ENCODE data around the gene ZDHHC1.

GRCh38 chr16:66617807-66618200, 13.3 kb downstream of the CMTM3 start:
- PRO-cap: no peak
- RAMPAGE, long total RNA, 3 experiments: no peak in any of the 3 experiments

- PRO-cap: no peak
- RAMPAGE, long total RNA, 3 experiments: no peak in any of the 3 experiments
Observed at GRCh38 chr16:66618484-66619102, 14.1 kb downstream of the CMTM3 start.

GRCh38 chr16:66898100-66898732, 17.9 kb downstream of the PDP2 start:
- PRO-cap: unidirectional peak, plus-strand start at chr16:66898432
- RAMPAGE, long total RNA, 3 experiments: no peak in any of the 3 experiments

DNA sequence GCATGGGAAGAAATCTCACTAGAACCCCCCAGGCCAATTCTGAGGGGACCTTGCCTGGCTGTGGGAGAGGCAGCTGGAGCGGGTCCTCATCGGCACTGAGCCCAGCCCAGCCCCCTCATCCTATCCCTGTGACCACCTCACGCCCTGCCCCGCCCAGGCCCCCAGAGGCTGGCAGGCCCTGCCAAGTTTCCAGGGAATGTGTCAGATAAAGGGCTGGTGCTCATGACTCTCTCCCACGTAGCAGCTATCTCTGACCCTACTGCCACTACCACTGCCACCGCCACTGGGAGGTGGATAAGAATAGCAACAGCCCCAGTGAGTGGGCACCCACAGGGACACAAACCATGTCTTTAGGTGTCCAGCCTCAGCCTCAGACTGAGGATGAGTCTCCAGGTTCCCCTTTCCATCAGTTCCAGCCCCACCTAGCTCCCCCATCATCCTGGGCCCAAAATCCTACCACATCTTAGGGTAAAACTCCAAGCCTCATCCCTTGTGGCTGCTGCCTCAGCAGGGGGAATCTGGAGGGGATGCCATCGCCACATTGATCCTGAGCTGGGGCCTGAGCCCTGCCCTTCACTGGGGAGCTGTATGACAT, 15.0 kb downstream of the CDH16 start:
- PRO-cap: no peak
- RAMPAGE, long total RNA, 3 experiments: no peak in any of the 3 experiments

GRCh38 chr16:66924529-66925396, 572 bp downstream of the RRAD start:
- PRO-cap: bidirectional peak, plus-strand start at chr16:66925135, minus-strand start at chr16:66925012
- RAMPAGE, long total RNA, 3 experiments: no peak in any of the 3 experiments

- PRO-cap: no peak
- RAMPAGE, long total RNA, 3 experiments: no peak in any of the 3 experiments
Observed at GRCh38 chr16:66945546-66946312, 10.4 kb downstream of the CES2 start.

GRCh38 chr16:66946580-66946898, 11.2 kb downstream of the CES2 start:
- PRO-cap: no peak
- RAMPAGE, long total RNA, 3 experiments: no peak in any of the 3 experiments

DNA sequence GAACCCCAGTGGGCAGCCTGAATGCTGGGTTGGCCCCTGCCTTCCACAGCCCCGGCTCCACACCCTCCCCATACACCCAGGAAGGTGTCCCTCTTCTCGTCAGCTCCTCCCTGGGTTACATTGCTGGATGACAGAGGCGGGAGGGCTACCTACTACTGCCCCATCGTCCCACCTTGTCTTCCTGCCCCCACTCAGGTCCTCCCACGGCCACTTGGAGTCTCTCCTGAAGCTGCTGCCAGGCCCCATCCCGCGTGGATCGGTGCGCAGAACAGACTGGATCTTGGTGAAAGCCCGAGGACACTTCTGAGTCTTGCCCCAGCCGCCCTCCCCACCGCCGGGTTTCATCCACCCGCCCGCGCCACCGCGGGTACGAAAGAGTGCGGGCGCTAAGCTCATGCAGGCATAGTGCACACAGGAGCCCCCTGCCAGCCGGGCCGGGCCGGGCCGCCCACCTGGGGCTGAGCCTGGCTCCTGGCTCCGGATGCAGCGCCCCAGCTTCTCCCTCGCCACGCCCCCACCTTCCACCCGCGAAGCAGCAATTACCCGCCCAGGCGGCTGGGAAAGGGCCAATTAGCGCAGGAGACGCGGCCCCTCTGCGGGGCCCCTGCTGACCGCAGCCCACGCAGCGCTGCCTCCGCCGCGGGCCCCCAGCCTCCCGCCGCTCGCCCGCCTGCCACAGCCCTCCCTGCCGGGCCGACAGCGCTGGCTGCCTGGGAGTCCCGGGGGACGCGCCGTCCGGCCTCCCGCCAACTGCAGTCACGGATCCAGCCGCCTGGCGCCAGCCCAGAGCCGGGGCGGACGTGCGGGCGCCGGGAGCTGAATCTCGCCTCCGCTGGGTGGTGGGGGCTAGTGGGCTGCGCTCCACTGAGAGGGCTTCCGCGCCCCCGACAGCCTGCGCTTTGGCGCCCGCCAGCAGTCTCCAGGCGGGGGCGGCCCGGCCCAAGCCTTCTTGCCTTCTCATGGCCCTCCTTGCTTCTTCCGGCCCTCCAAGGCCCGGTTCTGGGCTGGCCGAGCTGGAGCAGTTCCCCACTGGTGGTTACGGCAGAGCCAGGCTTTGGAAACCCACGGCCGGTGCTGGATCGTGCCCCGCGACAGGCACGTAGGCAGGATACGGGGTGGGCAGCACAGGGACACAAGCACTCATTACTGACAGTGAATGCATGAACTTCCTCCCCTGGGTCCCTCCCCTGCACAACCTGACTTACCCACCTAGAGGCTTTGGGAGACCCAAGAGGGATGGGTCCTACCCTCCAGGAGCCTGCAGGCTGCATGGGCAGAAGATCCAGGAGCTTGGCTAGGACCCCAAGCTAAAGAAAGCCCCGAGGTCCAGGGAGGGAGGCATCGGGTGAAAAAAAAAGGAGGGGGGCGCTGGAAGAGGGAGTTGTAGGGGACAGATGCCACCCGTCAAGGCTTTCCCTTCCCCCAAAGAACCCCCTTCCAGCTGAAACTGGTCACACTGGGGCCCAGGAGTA, 15.0 kb upstream of the CBFB start:
- PRO-cap: bidirectional peak, plus-strand start at position 786 of the sequence, minus-strand start at position 672 of the sequence
- RAMPAGE, long total RNA, 3 experiments: no peak in any of the 3 experiments

GRCh38 chr16:67067585-67068224, 38.8 kb downstream of the CBFB start:
- PRO-cap: no peak
- RAMPAGE, long total RNA, 3 experiments: no peak in any of the 3 experiments

- PRO-cap: no peak
- RAMPAGE, long total RNA, 3 experiments: no peak in any of the 3 experiments
Observed at GRCh38 chr16:67095301-67095945, 14.3 kb upstream of the PHAF1 start.

DNA sequence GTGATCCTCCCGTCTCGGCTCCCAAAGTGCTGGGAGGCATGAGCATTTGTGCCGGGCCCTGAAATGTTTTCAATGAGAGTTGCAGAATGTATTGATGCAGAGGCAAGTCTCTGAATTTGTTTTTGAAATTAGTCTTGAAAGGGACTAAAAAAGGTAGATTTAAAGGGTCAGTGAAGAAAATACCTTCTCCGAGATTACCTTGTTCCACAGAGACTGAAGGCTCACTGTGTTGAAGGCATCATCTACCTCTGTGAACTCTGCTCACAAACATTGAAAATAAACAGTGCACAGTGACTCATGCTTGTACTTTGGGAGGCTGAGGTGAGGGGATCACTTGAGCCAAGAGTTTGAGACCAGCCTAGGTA, 4.2 kb downstream of the PHAF1 start:
- PRO-cap: no peak
- RAMPAGE, long total RNA, 3 experiments: no peak in any of the 3 experiments

GRCh38 chr16:67166089-67166674, 1.6 kb downstream of the HSF4 start:
- PRO-cap: no peak
- RAMPAGE, long total RNA, 3 experiments: start-site peak on the plus strand in 1 of 3 experiments, at chr16:67166147-67166261 at its widest, 21 reads per replicate

- PRO-cap: no peak
- RAMPAGE, long total RNA, 3 experiments: no peak in any of the 3 experiments
Observed at GRCh38 chr16:67177392-67177855, 6.3 kb downstream of the MATCAP1 start.

- PRO-cap: no peak
- RAMPAGE, long total RNA, 3 experiments: no peak in any of the 3 experiments
Observed at GRCh38 chr16:67199239-67200320, 649 bp downstream of the ELMO3 start.

- PRO-cap: no peak
- RAMPAGE, long total RNA, 3 experiments: no peak in any of the 3 experiments
Observed at GRCh38 chr16:67390263-67391070, 2.8 kb downstream of the TPPP3 start.

DNA sequence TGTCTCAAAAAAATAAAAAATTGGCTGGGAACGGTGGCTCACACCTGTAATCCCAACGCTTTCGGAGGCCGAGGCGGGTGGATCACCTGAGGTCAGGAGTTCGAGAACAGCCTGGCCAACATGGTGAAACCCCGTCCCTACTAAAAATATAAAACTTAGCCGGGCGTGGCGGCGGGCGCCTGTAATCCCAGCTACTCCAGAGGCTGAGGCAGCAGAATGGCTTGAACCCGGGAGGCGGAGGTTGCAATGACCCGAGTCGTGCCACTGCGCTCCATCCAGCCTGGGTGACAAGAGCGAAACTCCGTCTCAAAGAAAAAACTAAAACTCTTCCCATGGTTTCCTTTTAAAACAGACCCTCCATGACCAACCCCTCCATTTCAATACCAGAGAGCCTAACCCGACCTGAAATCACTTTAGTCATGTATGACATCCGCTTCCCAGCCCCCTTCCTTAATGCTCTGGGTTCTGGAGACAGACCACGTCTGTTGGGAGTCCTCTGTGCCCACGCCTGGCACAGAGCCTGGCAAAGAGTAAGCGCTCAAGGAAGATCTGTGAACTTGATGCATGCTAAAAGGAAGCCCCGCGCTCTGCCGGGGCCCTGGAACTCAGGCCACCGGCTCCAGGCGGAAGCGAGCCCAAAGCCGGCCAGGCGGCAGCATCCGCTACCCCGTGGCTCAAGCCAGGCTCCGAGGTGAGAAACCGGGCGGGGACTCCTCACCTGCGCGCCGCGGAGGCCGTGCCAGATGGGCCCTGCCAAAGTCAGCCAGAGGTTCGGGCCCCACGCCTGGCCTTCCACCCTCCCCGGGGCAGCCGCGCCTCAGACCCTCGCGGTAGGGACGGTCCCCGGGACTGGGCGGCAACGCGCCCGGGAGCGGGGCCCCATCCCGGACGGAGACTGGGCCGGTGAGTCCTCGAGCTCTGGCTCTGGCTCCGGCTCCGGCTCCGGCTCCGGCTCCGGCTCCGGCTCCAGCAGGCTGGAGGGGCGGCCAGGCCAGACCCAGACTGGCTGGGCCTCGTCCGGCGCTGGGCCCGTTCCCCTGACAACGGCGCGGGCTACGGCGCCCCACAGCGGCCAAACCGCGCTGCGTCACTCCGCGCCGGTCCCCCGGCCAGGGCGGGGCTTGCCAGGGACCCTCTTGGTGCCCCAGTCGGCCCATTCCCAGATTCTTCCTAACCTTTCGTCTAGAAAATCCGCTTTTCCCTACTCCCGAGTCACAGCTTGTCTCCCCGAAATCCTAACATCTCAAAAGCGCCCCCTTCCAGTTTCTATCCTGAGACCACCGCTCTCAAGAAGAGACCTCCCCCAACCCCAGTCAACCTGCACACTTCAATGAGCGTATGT, at the start of gene ZDHHC1:
Gene ZDHHC1, minus strand, starts transcription at position 1,025 of the 1,342 bp plus-strand sequence.
- PRO-cap: unidirectional peak, minus-strand start at position 1,004 of the sequence
- RAMPAGE, long total RNA, 3 experiments: start-site peak on the minus strand in 3 of 3 experiments, centred at positions 985 to 1,004 of the sequence, 53 to 235 reads per replicate

DNA sequence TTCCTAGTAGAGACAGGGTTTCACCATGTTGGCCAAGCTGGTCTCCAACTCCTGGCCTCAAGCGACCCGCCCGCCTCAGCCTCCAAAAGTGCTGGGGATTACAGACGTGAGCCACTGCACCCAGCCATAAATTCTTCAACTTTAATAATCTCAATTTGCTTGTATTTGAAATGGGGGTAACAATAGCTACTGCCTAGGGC, 5.6 kb upstream of the ZDHHC1 start:
- PRO-cap: no peak
- RAMPAGE, long total RNA, 3 experiments: no peak in any of the 3 experiments

DNA sequence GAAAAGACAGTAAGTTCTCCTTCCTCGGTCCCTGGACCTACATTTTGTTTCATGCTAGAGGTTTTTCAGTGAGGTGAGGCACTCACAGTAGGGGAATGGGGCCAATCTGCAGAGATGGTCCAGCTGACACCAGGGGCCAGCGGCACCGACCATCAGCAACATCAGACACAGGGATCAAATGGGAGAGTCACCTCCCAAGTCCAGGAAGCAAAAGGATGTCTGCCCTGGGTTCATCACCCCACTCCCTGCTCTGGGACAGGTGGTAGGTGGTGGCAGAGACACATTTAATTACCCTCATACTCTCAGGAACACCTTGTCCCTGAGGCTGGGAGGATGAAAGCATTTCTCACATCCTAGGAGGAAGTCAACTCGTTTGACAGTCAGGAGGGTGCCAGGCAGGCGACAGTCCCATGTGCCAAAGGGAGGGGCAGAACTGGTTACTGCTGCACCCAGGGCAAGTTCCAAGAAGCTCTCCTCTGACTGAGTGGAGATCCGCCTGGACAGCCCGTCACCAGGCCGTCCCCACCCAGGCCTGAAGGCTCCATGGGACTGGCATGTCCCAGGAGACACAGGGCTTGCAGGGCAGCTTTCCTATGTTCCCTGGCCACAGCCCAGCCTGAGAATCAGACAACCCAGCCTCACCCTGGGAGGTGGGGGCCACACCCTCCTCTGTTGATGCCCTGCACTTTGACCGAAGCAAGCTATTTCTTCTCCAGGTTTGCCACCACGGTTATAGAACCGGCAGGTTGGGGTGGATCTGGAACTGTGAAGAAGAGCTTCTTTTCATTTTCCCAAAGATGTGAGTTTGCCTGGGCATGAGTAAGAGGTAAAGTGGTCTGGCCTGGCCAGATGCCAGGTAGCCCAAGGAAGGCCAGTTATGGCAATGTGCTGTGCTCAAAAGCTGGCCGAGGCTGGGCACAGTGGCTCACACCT, 19.1 kb downstream of the ATP6V0D1 start:
- PRO-cap: no peak
- RAMPAGE, long total RNA, 3 experiments: no peak in any of the 3 experiments

DNA sequence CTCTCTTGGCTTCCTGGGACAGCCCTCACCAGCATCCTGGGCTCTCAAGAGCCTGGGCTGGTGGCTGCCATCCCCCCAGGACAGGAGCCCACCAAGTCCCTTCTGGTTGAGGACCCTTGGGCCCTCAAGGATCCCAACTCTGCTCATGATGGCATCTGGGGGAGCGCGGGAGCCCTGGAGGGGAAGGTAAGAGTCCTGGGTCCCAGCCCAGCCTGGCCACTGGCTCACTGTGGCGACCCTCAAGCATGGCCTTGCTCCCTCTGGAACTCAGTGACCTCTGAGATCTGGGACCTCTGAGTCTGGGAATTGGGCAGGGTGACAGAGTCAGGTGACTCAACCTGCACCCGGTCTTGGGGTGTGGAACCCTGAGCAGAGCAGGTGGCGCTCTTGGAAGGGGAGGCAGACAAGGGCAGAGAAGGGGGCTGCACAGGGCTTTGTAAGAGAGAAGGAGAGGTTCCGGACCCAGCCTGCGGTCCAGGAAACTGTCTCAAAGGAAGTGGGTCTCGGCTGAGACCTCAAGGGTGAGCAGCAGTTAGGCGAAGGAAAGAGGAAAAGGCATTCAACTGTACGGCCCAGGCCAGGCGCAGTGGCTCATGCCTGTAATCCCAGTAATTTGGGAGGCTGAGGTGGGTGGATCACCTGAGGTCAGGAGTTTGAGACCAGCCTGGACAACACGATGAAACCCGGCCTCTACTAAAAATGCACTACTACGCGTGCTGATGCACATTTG, 10.0 kb upstream of the RIPOR1 start:
- PRO-cap: no peak
- RAMPAGE, long total RNA, 3 experiments: no peak in any of the 3 experiments

DNA sequence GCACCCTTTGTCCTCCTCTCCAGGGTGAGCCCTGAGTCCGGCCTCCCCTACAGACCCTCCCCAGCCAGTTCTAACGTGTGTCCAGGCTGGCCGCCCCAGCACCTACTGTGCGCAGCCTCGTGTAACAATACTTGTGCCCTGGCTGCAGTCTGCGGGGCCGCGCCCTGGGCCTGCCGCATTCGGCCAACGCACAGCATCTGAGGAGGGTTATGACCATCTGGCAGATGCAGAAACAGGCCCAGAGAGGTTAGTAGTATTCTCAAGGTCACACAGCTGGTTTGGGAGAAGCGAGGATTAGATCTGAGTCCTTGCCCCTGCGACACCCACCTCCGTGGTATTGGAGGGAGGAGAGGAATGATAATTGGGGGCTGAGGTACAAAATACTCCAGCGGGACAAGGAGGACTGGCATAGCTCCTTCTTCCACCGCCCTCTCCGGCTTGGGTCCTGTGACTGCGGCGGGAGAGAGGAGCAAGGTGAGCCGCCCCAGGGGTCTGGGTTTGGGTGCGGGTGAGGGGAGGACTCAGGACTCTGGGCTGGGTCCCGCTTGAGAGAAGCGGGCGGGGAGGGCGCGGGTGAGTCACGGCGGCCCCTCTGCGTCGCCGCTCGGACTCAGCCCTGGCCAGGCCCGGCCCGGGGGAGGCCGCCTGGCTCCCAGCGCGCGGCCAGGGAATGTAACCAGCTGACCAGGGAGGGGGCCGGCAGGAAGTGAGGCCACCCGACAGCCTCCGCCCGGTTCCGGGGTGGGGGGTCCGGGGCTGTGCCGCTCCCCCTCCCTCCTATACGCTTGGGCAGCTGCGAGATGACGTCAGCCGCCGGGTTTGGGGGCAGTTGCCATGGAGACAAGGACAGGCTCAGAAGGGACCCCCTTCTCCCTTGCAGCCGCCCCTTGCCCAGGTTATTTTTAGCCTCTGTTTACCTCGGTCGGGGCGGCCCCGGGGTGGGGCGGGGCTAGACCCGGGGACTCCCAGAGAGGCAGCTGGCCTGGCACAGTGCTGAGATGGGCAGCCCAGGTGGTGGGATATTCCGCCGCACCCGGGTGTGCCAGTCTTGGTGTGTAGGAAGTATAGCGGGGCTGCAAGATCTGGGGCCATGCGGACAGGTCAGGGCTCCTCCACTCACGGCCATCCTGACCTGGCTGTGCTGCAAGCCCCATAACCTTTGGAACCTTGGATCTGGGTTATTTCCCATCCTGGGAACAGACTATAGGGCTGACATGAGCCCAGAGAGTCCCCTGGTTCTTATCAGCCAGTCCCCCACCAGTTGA, 1.4 kb downstream of the RIPOR1 start:
- PRO-cap: bidirectional peak, plus-strand start at position 145 of the sequence, minus-strand start at position 104 of the sequence; bidirectional peak, plus-strand start at position 988 of the sequence, minus-strand start at position 674 of the sequence
- RAMPAGE, long total RNA, 3 experiments: no peak in any of the 3 experiments

Measured in subcutaneous adipose tissue (tissue), 3 donors.